Cerebral cortex (tissue), 2 donors: ENCODE measurements around the genes ZW10, USP28 and ZBTB16.

GRCh38 chr11:113204238-113204480 lies 110.2 kb upstream of the TTC12 start:
- PRO-cap, 2 experiments, result no peak in any of the 2 experiments

GRCh38 chr11:113275163-113275748 lies 39.1 kb upstream of the TTC12 start:
- PRO-cap, 2 experiments, result no peak in any of the 2 experiments

DNA sequence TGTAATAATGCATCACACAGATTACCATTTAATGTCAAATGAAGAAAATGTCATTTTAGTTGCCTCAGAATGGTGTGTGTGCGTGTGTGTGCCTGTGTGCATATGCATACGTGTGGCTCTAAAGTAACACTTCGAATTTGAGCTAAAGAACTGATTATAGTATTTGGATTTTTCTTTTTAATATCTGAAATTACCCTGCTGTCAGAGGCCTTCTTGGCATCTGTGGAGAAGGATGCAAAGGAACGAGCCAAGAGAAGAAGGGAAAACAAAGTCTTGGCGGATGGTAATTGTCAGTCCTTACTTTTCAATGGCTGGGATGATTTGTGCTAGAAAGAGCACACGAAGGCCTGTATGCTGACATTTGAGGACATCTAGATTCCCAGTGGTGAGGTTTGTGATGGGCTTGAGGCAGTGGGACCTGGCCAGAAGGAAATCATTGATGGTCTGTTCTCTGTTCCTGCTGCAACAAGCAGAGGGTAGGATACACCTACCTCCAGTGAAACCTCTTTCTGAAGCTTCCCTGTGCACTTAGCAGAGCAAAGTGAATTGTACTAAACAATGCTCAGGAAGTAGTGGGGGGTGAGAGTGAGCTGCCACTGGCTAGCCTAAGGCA lies 10.1 kb downstream of the TTC12 start:
- PRO-cap, 2 experiments, result no peak in any of the 2 experiments

DNA sequence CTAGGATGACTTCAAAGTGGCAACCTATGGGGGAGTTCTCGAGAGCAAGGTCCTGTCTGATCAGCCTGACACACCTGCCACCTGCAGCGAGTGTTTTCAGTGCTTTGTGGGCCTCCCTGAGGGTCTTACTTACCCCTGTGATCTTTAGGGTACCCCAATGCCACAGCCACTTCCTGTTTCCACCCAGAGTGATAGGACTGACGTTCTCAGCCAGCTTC lies 21.7 kb upstream of the ANKK1 start:
- PRO-cap, 2 experiments, result no peak in any of the 2 experiments

DNA sequence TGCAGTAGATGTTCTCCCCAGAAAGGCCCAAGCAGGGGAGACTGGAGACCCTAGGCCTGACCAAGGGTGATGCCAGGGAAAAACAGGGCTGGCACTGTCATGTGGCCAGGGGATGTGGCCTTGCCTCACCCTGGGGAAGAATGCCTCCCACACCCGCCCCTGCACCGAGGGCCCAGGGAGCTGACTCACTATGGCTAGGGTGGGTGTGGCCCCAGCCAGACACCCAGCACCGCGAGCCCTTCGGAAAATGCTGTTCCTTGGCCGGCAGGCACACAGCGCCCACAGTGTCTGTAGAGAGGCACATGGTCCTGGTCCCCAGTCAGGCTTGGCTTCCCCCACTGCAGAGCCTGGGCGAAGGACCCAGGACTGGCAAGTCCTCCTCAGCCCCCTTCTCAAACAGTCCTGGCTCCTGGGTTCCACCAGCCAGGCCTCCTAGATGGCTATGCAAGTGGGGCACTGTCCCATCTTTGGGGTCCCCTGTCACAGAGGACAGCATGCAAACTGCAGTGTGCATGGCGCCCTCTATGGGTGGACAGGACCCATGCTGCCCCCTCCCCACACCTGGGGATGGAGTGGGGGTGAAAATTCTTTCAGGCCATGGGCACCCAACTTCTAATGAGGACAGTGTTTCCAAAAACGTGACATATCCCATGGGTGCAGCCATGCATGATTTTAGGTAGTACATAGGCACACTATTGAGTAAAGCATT lies 15.3 kb downstream of the TMPRSS5 start:
- PRO-cap, 2 experiments, result no peak in any of the 2 experiments

- PRO-cap, 2 experiments, result peak in 1 of 2 experiments; most common plus-strand start chr11:113773904 (in 1); most common minus-strand start chr11:113773692 (in 1)
Observed at GRCh38 chr11:113773433-113774398, at the start of gene ZW10. Gene ZW10, minus strand, starts transcription at chr11:113773692.

- PRO-cap, 2 experiments, result no peak in any of the 2 experiments
Observed at GRCh38 chr11:113789984-113790277, 10.3 kb downstream of the CLDN25 start.

- PRO-cap, 2 experiments, result peak in 1 of 2 experiments; most common plus-strand start chr11:113875775 (in 1); most common minus-strand start chr11:113875533 (in 1)
Observed at GRCh38 chr11:113875431-113876233, at the start of gene USP28. Gene USP28, minus strand, starts transcription at chr11:113875572.

- PRO-cap, 2 experiments, result no peak in any of the 2 experiments
Observed at GRCh38 chr11:113876234-113876623, 857 bp upstream of the USP28 start.

- PRO-cap, 2 experiments, result no peak in any of the 2 experiments
Observed at GRCh38 chr11:113977622-113978304, 2.9 kb downstream of the HTR3A start.

DNA sequence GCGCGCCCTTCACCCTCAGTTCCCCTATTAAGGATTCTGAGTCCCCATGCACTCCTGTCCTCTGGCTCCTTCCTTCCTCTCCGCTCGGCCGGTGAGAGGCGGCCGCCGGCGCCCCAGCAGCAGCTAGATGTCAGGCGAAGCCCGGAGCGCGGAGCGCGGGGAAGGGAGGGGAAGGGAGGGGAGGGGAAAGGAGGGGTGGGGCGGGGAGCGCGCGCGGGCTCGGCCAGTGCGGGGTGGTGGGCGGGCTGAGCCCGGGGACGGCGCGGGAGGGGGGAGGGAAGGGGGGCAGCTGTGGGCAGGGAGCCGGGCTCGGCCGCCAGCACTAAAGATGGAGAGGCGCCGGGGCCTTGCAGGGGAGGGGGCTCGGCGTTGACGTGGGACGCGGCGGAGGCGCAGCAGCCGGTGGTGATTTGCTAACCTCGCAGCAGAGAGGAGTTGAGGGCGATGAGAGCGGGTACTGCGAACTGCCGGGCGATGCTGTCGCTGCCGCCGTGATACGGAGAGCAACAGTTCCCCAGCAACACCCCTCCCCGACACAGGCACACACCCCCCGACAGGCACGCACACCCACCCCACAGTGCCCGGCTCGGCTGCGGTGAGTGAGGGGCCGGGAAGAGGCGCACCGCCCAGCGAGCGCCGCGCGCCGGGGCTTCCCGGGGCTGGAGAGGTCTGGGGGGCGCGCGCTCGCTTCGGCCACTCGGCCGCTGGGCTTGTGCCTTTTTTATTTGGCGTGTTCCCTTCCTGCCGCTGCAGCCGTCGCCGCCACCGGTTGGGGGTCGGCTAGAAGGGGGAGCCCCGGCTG lies at the start of gene ZBTB16:
Gene ZBTB16 (plus strand): TSS at position 424 of the 802 bp plus-strand sequence.
- PRO-cap, 2 experiments, result peak in 1 of 2 experiments; most common plus-strand start position 427 of the sequence (in 1); most common minus-strand start position 132 of the sequence (in 1)

GRCh38 chr11:114068220-114068922 lies 8.9 kb downstream of the ZBTB16 start:
- PRO-cap, 2 experiments, result peak in 1 of 2 experiments; most common plus-strand start chr11:114068619 (in 1); most common minus-strand start chr11:114068481 (in 1)

GRCh38 chr11:114128032-114129095 lies 68.9 kb downstream of the ZBTB16 start:
- PRO-cap, 2 experiments, result no peak in any of the 2 experiments

DNA sequence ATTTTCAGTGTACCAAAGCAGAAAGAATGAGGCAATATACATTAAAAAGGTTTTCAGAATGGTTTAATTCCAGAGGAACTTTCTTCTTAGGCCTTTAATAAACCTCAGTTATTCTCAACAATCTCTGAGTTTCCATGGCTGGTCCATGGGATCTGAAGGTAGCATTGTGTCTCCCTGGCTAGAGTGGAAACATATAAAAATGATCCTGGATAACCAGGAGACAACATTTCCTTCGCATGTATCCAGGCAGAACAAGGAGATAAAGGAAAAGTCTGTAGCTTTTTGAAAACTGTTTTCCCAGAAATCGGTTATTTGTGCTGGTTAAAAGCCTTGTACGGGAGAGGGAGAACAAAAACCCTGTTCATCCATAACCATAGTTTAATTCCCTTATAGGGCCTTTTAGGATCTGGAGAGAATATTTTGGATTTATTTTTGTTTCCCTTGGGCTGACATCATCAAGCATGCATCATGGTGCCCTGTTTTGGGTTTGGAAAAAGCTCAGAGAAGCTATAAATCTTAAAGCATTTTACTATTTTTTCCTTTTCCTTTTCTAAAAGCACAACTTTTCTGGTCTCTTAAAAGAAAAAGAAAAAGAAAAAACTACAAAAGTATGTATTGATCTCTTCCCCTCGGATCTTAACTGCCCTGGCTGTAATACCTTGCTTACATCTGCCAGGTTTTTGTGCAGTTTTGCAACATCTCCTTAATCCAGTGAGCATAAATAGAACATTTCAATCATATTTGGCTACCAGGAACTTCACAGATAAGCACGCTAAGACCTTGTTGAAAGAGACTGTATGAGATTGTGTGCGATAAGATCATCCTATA lies 87.8 kb downstream of the ZBTB16 start:
- PRO-cap, 2 experiments, result no peak in any of the 2 experiments

DNA sequence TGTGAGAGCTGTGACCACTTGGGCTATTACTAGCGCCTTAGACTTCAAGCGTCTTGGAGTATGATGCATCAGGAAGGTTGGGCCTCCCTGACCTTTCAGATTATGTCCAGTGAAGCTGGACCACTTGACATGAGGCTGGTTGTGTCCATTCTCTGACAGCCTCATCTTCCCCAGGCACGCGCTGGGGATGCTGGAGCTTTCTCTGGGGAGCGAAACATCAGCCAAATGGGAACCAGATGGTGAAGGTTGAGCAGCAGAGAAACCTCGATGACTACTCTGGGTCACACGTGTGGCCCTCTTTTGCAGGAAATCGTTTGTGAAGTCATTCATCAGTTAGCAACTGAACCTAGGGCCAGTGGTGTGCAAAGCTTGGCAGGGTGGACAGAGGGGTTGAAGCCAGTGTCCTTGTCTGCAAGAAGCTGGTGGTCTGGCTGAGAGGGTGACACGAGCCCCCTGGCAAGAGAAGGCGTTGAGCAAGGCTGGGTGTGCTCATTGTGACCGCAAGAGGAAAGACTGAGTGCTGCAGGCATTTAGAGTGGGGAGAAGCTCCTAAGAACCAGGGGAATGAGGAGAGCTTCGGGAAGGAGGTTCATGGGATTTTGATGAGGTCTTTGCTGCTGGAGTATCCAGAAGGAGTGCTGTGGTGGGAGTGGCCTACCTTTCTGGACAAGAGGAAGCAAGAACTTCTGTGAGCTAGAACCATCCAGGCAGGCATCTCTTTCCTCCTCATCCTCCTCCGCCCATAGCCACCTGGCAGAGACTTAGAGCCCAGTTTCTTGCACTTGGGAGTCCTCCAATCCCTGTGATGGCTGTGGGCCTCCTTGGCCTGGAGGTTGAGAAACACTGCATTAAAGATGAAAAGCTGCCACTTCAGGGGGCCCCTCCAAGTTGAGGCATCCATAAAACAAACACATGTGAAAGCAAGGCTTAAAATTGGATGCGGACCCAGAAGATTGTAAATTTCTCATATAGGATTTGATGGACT lies 110.0 kb downstream of the ZBTB16 start:
- PRO-cap, 2 experiments, result no peak in any of the 2 experiments

GRCh38 chr11:114209757-114210628 lies 86.2 kb upstream of the NNMT start:
- PRO-cap, 2 experiments, result no peak in any of the 2 experiments

DNA sequence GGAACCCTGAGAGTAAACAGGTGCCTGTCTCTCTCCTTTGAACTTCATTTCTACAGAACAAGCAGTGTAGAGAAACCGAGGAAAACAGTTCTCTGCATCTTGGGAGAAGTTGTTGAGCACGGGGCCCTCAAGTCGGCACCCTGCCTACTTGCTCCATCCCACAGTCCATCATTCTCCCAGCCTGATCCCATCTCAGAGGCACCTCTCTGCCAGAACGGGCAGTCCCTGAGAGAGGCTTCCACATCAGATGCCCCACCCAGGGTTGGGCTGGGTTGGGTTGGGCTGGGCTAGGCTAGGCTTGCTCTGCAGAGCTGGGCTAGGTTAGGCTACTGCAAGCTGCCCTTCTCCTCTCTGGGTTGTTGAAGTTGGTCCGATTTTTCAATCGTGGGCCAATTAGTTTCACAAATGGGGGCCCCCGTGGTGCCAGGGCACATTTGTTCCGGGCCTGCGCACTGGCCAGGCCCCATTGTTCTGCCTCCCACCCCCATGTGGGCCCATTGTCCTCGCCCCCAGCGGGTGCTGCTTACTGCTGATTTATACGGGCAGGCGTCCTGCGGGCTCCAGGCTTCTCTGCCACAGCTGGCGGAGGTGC lies 63.8 kb upstream of the NNMT start:
- PRO-cap, 2 experiments, result no peak in any of the 2 experiments

DNA sequence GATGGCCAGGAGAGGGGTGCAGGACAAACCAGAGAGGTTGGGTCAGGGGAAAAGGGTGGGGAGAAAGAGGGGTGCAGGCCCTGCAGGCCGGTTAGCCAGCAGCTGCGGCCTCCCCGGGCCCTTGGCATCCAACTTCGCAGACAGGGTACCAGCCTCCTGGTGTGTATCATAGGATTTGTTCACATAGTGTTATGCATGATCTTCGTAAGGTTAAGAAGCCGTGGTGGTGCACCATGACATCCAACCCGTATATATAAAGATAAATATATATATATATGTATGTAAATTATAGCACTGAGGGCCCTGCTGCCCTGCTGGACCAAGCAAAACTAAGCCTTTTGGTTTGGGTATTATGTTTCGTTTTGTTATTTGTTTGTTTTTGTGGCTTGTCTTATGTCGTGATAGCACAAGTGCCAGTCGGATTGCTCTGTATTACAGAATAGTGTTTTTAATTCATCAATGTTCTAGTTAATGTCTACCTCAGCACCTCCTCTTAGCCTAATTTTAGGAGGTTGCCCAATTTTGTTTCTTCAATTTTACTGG lies 41.3 kb upstream of the NNMT start:
- PRO-cap, 2 experiments, result no peak in any of the 2 experiments

DNA sequence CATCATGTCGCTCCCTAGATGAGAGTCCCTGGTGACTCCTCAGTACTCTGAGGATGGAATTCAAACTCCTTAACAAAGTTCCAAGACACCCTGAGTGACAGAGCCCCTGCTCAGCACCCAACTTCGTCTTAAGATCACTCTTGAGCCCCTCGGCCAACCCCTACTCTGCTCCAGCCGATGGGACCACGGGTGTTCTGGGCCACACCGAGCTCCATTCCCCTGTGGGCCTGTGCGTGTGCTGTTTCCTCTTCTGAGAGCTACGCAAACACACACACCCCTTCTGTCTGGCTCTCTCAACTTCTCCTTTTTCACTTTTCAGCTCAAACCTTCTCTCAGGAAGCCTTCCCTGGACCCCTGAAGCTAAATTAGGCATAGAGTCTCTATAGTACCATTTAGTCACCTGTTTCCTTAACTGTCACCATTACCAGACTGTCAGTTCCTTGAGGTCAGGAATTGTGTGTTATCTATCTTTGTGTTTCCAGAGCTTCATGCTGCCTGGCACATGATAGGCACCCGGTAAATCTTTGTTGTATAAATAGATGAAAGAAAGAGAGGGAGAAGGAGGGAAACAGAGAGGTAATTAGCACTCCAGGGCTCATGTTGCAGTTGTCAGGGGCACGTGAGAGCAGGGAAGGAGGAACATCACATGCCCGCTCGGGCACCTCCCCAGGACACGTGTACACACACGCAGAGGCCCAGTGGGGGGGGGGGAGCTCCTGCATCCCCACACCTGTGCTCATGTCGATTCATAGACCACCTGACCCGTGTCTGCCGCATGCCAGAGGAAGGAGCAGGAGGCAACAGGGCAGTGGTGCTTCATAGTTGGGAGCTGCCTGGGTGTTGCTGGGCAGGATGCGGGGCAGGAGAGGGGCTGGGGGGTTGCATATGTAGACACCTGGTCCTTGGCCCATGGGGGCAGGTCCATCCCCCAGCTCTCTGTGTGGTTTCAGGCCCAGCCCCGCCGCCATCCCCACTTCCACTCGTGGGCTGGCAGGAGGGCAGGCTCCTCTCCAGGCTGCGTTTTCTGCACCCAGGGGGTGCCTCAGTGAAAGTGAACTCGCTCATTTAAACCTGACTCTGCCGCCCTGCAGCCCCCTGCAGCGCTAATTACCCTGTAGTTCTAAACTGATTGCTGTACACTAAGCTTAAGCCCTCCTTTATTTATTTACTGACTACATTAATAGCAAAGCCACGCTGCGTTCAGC lies 37.1 kb upstream of the NNMT start:
- PRO-cap, 2 experiments, result no peak in any of the 2 experiments

DNA sequence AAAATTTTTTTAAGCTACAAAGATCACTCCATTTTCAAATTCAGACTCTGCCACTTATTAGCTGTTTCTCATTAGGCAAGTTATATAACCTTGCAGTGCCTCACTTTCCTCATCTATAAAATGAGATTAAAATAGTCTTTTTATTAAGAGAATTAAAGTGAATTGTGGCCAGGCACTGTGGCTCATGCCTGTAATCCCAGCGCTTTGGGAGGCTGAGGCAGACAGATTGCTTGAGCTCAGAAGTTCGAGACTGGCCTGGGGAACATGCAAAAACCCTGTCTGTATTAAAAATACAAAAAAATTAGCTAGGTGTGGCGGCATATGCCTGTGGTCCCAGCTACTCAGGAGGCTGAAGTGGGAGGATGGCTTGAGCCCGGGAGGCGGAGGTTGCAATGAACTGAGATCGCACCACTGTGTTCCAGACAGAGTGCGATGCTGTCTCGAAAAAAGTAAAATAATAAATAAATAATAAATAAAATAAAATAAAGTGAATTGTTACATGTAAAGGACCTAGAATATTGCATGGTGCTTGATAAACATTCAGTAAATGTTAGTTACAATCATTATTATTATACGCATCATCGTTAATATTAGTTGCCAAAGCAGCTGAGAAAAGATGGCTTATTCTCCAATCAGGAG lies 17.0 kb downstream of the NNMT start:
- PRO-cap, 2 experiments, result no peak in any of the 2 experiments